ENCODE measurements around the genes RNF133, RNF148 and FSCN3.

DNA sequence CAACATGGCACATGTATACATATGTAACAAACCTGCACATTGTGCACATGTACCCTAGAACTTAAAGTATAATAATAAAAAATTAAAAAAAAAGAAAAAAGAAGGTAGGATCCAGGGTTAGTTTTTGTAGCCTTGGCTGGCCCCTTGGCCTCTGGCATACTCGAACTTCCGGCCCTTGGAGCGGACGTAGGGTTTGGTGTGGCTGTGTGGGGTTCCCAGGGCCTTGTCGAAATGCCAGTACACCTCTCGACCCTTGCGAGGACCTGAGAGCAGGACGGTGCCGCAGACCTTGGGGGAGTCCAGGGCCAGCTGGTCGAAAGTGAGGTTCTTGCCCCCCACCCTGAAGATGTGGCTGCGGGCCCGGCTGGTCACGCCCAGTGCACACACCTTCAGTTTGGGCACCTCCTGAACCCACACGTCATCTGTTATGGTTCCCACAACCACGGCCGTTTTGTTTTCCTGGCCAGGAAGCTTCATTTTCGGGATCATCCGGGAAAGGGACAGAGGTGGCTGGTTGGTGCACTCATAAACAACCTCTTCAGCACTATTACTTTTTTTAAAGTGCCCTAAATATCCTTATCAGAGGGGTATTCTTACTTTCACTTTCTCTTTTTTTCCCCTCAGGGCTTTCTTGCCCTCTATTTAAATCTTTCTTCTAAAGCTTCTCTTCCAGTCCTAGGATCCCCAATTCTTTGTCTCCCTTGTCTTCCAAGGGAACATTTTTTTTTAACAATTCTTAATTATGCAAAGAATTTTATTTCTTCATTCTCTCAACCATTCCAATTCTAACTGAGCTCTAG lies 44.8 kb upstream of the FAM3C start:
- RRBS, result no CpG with 5 or more reads among the region's 18 CpGs

DNA sequence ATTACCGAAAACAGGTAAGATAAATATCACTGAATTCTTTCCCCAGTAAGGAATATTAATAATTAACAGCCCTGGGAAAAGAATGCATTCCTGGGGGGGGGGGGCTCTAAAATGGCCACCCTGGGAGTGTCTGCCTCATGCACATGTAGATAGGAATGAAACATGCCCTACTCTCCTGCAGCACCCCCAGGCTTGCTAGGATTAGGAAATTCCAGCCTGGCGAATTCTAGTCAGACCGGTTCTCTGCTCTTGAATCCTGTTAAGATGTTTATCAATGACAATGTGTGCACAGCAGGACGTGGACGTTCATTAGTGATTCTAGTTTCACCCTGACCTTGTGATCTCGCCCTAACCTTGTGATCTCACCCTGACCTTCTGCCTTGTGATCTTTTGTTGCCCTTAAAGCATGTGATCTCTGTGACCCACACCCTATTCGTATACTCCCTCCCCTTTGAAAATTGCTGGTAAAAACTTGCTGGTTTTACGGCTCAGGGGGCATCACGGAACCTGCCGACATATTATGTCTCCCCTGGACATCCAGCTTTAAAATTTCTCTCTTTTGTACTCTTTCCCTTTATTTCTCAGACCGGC lies 19.6 kb downstream of the RNF133 start:
- RRBS, result no CpG with 5 or more reads among the region's 11 CpGs

DNA sequence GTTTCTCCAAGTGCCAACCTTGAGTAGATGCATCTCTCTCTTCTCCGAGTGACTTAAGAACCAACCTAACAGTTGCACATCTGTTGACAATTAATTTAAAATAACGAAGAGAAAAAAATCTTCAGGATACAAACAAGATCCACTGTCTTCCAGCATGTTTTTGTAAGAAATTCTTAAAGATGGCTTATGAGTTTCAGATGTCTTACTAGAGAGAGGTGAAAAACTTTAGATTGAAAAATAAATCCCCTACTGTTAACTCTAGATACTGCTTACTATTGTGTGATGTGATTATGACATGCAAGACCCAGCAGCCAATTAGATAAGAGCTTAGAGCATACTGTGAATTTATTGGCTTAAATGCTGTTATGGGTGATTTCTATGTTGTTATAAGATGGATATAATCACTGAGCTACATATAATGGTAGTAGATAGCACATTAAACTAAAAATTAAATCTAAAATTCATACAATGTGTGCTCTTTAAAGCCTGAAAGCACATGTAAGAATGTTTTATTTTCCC lies at the start of gene RNF133:
Gene RNF133 (minus strand): TSS at position 232 of the 519 bp plus-strand sequence.
- RRBS, result no CpG with 5 or more reads among the region's 2 CpGs

DNA sequence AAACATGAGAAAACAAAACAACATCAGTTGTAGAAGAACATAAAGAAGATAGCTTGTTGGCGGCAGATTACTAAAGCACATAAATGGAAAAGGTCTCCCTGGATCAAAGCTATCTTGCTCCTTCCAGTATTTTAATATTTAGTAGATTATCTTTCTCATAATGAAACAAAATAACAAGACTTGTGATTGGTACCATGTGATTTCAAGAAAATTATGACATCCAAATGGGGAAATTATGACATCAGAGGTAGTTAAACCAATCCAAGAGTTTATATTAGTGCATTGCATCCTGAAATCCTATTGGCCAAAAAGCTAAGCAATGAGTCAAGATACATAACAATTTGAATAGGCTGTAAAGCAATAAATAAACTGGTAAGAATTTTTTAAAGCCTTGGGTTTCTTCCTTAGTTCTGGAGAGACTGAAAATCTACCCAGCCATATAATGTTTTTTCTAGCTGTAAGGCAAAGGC lies at the start of gene RNF148:
Gene RNF148 (minus strand): TSS at position 148 of the 470 bp plus-strand sequence.
- RRBS, result no CpG with 5 or more reads among the region's 1 CpG

DNA sequence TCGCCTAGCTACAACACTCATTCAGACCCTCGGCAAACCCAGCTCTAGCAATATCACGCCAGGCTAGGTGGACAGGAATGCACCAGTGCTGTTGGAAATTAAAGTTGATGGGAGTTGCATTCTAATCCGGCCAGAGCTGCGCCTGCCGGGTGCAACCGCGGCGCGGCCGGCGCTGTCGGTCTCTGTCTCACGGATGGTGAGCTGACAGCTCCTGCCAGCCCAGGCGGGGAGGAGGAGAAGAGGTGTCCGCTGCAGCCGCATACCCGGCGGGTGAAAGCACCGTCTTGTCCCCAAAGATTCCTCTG lies 740 bp downstream of the CADPS2 start:
- RRBS, result no CpG with 5 or more reads among the region's 20 CpGs

GRCh38 chr7:123671468-123672160 lies 15.9 kb downstream of the LMOD2 start:
- RRBS, result no CpG with 5 or more reads among the region's 3 CpGs

- RRBS, result no CpG with 5 or more reads among the region's 1 CpG
These were observed 41.0 kb downstream of the ZNF800 start for GRCh38 chr7:127351160-127352308.

GRCh38 chr7:127593510-127593810 lies at the start of gene FSCN3:
TSS of gene FSCN3 (plus strand) at chr7:127593736.
- RRBS, result no CpG with 5 or more reads among the region's 6 CpGs

DNA sequence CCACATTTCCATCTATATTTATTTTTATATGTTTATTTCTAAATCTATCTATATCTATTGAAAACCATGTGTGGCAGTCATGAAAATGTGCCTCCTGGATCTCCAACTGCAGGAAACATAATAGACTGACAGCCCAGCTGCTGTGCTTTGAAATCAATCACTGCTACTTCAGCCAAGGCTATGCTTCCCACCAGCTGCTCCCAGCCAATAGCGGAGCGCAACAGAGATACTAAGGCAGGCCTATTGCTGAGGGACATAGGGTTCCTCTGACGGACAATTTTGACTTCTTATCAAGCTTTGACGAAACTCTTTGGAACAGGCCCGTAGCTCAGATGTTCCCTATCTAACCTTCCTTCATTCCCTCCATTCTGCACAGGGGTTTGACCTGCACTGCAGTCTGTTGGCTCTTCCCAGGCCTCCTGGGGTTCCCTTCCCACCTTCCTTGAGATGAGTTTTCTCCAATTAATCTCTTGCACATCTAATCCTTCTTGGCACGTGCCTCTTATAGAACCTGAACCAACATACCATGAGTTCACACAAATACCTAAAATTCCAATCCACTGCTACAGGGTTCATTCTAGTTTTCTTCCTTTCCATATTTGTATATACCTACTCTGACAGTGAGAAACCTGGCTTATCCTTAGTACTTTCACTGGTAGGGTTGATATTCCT lies 146.8 kb downstream of the LRRC4 start:
- RRBS, result no CpG with 5 or more reads among the region's 6 CpGs

- RRBS, result no CpG with 5 or more reads among the region's 8 CpGs
These were observed 3.6 kb downstream of the LRRC4 start for GRCh38 chr7:128027441-128028250.

- RRBS, result no CpG with 5 or more reads among the region's 4 CpGs
These were observed 33.7 kb upstream of the LRRC4 start for GRCh38 chr7:128064778-128065458.

DNA sequence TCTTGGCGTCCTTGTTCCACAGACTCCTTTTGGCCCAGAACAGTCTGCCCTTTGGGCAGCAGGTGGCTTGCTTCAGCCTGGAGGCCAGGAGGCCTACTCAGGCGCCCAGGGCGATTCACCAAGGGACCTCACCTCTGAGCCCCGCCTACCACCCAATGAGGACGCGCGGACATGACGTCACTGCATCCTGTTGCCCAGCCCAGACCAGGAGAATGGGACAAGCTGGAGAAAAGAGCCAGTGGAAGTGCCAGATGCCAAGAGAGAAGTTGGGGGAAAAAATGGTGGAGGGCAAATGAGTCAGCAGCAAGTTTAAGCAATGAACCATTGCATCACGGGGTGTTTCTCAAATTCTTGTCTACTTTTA lies 24.1 kb upstream of the LEP start:
- RRBS, result no CpG with 5 or more reads among the region's 9 CpGs

DNA sequence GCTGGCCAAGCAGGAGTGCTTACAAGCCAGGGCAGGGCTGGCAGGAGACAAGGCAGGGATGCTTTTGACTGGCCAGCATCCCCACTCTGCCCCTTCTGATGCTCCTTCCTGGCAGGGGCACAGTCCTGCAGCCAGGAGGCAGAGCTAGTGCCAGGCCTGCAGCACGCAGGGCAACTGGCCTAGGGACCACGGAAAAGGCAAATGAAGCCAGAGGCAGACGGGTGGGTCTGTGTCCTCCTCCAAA lies 4.9 kb downstream of the IMPDH1 start:
- RRBS, result no CpG with 5 or more reads among the region's 3 CpGs

- RRBS, result no CpG with 5 or more reads among the region's 3 CpGs
These were observed 2.9 kb downstream of the IMPDH1 start for GRCh38 chr7:128406765-128407316.

DNA sequence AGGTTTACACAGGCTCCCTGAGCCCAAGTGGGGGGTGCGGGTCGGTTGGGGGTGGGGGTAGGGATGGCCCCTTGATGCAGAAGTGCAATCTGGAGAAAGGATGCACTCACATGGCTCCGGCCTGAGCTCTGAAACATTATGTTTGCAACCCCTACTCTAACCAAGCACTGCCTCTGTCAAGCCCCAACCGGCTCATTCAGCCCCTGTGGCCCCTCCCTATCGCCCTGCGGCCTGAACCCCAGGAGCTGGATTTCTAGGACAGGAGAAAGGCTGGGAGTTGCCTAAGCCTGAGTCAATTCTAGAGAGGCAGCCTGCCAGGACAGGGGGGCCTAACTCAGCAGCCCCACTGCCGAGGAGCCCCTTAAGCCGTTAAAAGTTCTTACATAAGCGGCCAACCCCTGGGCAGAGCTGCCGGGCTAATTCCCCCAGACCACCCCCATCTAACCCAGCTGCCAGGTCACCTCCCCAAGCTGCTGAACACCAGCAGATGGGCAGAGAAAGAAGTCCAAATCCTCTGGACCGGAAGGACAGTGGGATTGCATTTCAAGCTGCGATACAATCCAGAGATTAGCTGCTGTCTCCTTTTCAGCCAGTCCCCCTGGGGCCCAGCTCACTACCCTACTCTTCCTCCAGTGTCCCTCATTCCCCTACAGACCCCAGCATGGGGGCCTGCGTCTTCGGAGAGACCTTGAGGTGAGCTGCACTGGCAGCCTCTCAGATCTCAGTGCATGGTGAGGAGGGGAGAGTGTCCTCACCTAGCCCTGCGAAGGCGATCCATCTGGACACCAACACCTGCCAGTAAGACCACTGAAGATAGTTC lies 1.0 kb downstream of the IMPDH1 start:
- RRBS, result no CpG with 5 or more reads among the region's 16 CpGs

GRCh38 chr7:128629743-128630475 lies 42.2 kb upstream of the GARIN1A start:
- RRBS, result no CpG with 5 or more reads among the region's 10 CpGs

GRCh38 chr7:128652414-128653134 lies 19.5 kb upstream of the GARIN1A start:
- RRBS, result no CpG with 5 or more reads among the region's 32 CpGs

- RRBS, result no CpG with 5 or more reads among the region's 11 CpGs
These were observed 18.3 kb upstream of the FLNC start for GRCh38 chr7:128811693-128812476.

Data from GM12892 (cell line).